ENCODE results near the gene FAM43A.

- PRO-cap, 5 experiments: no peak in any of the 5 experiments
- RAMPAGE, long total RNA, 2 experiments: no peak in any of the 2 experiments
- RRBS: no CpG with 5 or more reads among the region's 1 CpG
Observed at GRCh38 chr3:194477565-194477873, 9.3 kb downstream of the ATP13A3 start.

DNA sequence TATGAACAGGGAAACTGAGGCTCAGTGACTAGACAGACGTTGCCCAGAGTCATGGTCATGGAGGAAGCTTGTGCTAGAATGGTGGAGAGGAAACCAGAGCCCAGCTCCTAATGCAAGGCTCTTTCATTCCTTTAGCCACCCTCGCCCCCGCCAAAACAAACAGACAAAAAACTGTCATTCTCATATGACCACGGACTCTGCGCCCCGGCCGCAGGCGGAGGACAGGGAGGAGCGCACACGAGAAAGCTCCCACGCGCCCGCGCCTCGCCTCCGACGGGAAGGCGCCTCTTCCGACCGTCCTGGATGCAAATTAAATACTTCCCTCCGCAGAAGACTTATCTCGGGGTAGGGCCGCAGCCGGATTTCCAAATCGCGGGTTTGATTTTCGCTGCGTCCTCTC, 519 bp upstream of the ATP13A3 start:
- PRO-cap, 5 experiments: peak in 4 of 5 experiments; most common plus-strand start position 213 of the sequence (in 4); most common minus-strand start position 157 of the sequence (in 3)
- RAMPAGE, long total RNA, 2 experiments: no peak in any of the 2 experiments
- RRBS: 3% methylated on average over 5 of the region's 28 CpGs

GRCh38 chr3:194556356-194557221, 69.8 kb upstream of the ATP13A3 start:
- PRO-cap, 5 experiments: peak in 3 of 5 experiments; most common plus-strand start chr3:194556761 (in 3)
- RAMPAGE, long total RNA, 2 experiments: no peak in any of the 2 experiments
- RRBS: no CpG with 5 or more reads among the region's 13 CpGs

DNA sequence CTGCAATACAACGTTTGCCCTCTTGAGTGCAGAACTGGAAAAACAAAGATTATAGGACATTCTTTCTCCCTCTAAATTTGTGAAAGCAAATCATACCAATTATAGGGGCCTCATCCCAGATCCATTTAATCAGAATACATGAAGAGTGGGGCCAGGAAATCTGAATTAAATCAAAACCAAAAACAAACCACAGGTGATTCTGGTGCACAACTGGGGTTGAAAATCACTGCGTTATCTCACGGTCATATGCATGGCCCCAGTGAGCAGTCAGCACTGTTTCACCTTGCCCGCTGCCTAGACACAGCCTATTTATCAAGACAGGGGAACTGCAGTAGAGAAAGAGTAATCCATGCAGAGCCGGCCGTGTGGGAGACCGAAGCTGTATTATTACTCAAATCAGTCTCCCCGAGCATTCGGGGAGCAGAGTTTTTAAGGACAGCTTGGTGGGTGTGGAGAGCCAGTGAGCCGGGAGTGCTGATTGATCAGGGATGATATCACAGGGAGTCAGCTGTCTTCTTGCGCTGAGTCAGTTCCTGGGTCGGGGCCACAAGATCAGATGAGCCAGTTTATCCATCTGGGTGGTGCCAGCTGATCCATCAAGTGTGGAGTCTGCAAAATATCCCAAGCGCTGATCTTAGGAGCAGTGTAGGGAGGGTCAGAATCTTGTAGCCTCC, 58.2 kb downstream of the TMEM44 start:
- PRO-cap, 5 experiments: no peak in any of the 5 experiments
- RAMPAGE, long total RNA, 2 experiments: no peak in any of the 2 experiments
- RRBS: no CpG with 5 or more reads among the region's 13 CpGs

DNA sequence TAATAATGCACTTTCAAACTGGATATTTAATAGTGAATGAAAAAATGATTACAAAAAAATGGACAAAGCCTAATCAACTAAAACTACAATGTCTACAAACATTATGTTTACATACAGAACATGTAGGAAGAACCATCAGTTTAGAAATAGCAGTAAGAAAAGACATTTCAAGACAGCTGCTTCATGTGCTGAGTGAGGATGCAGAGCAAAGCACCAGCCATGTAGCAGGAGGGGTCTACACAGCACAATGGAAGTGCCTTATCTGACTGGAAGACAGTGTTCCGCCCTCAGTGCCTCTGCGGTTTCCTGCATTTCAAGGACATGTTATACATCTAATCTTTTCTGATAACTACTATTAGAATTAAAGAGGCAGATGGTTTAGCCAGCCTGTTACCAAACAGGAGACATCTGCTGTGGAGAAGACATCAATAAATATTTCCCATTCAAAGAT, 10.7 kb downstream of the LSG1 start:
- PRO-cap, 5 experiments: no peak in any of the 5 experiments
- RAMPAGE, long total RNA, 2 experiments: no peak in any of the 2 experiments
- RRBS: no CpG with 5 or more reads among the region's 2 CpGs

- PRO-cap, 5 experiments: peak in 5 of 5 experiments; most common plus-strand start chr3:194685883 (in 5); most common minus-strand start chr3:194685825 (in 1)
- RAMPAGE, long total RNA, 2 experiments: start-site peak on the plus strand in 1 of 2 experiments, at chr3:194685880-194685884 at its widest, 59 reads per replicate
- RRBS: 2% methylated on average over 52 of the region's 77 CpGs
Observed at GRCh38 chr3:194685603-194686522, at the start of gene FAM43A. TSS of gene FAM43A (plus strand) at chr3:194685883.

- PRO-cap, 5 experiments: peak in 2 of 5 experiments; most common minus-strand start chr3:194688421 (in 2)
- RAMPAGE, long total RNA, 2 experiments: no peak in any of the 2 experiments
- RRBS: no CpG with 5 or more reads among the region's 2 CpGs
Observed at GRCh38 chr3:194688342-194688500, 2.5 kb downstream of the FAM43A start.

GRCh38 chr3:195095043-195095478, 175.9 kb downstream of the XXYLT1 start:
- PRO-cap, 5 experiments: no peak in any of the 5 experiments
- RAMPAGE, long total RNA, 2 experiments: no peak in any of the 2 experiments
- RRBS: no CpG with 5 or more reads among the region's 12 CpGs

DNA sequence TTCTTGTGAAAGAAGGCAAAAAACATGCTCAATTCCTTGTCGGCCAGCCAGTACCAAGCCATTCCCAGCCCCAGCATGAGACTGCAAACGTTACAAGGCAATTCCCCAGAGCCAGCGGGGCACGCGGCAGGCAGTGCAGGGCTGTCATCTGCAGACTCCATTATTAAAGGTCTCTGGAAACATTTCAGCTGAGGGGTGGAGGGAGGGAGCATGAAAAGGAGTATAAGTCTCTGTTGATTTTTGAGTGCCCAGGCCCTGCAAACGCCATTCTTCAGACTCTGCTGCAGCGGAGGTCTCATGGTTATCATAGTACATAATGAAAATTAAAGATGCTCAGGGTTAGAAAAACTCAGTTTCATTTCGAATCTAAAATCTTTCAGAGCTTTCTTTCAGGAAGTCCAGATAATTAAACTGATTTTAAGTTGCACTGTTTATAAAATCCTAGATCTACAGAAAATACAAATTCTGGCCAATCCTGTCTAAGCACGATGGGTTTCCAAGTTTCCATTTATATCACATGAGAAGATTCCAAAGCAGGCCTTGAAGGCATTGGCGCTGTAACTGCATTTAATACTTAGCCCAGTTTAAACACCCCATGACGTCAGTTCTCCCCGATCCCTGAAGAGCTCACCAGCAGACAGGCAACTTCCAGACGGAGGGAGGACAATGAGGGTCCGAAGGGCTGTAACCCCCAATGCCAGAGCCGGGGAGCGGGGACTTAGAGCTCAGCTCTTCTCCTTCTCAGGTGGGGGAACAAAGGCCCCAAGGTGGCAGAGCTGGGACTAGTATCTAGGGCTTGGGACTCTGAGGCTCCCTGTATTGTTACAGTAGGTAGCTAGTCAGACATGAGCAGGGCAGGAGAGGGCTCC, 117.5 kb downstream of the XXYLT1 start:
- PRO-cap, 5 experiments: no peak in any of the 5 experiments
- RAMPAGE, long total RNA, 2 experiments: no peak in any of the 2 experiments
- RRBS: no CpG with 5 or more reads among the region's 16 CpGs

DNA sequence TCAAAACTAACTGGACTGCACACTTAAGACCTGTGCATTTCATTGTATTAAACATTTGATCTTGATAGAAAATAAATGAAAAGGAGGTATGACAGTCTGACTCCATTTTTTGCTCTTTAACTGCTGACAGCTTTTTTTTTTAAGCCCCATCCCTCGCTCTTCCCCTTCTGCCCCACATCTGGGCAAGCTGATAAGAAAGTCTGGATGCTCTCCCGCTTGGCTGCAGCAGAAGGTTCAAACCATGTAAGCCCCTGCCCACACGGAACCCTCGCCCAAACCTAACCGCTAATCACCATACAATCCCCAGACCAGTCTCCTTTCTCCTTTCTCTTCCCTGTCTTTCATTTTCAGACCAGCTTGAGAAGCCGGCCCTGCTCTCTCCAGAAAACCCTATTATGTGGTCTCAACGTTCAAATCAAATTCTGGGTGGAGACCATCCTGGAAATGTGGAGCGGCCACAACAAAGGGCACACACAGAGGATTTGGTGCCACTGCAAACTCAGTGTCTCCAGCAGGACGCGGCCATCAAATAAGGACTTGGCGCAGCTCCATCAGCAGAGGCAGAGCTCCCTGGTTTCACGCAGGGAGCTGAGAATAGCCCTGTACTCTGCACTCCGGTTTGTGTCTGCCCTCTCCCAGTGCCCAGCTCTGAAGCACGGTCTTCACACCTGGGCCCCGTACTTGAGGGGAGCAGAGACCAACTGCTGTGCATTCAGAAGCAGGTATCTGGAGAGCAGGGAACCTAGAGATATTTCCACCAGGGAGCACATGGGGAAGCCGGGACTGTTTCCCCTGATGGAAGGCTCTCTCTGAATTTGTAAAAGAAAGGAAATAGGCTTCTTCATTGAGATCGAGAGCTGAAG, 92.7 kb downstream of the XXYLT1 start:
- PRO-cap, 5 experiments: no peak in any of the 5 experiments
- RAMPAGE, long total RNA, 2 experiments: no peak in any of the 2 experiments
- RRBS: no CpG with 5 or more reads among the region's 17 CpGs

- PRO-cap, 5 experiments: no peak in any of the 5 experiments
- RAMPAGE, long total RNA, 2 experiments: no peak in any of the 2 experiments
- RRBS: no CpG with 5 or more reads among the region's 5 CpGs
Observed at GRCh38 chr3:195204733-195205150, 66.2 kb downstream of the XXYLT1 start.

GRCh38 chr3:195270138-195271007, 586 bp downstream of the XXYLT1 start:
- PRO-cap, 5 experiments: no peak in any of the 5 experiments
- RAMPAGE, long total RNA, 2 experiments: no peak in any of the 2 experiments
- RRBS: 2% methylated on average over 32 of the region's 77 CpGs

- PRO-cap, 5 experiments: no peak in any of the 5 experiments
- RAMPAGE, long total RNA, 2 experiments: no peak in any of the 2 experiments
- RRBS: no CpG with 5 or more reads among the region's 12 CpGs
Observed at GRCh38 chr3:195329435-195330589, 58.9 kb upstream of the XXYLT1 start.

GRCh38 chr3:195555205-195555601, 12.1 kb upstream of the PPP1R2 start:
- PRO-cap, 5 experiments: no peak in any of the 5 experiments
- RAMPAGE, long total RNA, 2 experiments: no peak in any of the 2 experiments
- RRBS: no CpG with 5 or more reads among the region's 6 CpGs

GRCh38 chr3:195558586-195559021, 15.5 kb upstream of the PPP1R2 start:
- PRO-cap, 5 experiments: no peak in any of the 5 experiments
- RAMPAGE, long total RNA, 2 experiments: no peak in any of the 2 experiments
- RRBS: no CpG with 5 or more reads among the region's 3 CpGs

DNA sequence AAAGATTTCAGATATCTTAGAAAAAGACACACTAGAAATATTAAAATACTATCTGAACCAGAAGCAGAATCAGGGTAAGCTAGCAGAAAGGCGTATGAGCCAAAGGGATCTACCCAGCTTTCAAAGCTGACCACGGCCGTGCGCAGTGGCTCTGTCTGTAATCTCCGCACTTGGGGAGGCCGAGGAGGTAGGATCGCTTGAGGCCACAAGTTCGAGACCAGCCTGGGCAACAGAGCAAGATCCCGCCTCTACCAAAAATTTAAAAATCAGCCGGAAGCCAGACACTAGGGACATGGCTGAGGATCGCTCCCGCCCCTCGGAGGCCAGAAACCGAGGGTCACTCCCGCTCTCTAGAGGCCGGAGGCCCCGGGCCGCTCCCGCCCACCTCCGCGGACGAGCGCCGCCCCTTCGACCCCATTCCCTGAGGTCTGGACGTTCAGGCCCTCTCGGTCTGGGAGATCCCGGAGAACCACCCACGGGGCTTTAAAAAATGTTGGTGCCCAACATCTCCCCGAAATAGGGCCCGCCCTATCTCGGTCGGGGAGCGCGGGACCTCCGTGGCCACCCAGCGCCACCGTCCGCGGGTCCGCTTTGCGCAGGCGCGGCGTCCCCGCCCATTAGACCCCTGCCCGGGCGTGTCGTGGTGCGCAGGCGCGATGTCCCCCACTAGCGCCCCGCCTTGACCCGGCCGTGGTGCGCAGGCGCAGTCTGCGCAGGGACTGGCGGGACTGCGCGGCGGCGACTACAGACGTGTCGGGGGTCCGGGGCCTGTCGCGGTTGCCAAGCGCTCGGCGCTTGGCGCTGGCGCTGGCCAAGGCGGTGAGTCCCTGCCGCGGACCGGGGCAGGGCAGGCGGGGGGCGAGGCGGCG, 63.2 kb upstream of the MUC20 start:
- PRO-cap, 5 experiments: peak in 3 of 5 experiments; most common plus-strand start position 774 of the sequence (in 3); most common minus-strand start position 617 of the sequence (in 1)
- RAMPAGE, long total RNA, 2 experiments: start-site peak on the plus strand in 1 of 2 experiments, centred at position 749 of the sequence, 1,235 reads per replicate
- RRBS: no CpG with 5 or more reads among the region's 82 CpGs

GRCh38 chr3:195839538-195840062, 27.9 kb upstream of the MUC4 start:
- PRO-cap, 5 experiments: peak in 1 of 5 experiments; most common plus-strand start chr3:195839865 (in 1); most common minus-strand start chr3:195839618 (in 1)
- RAMPAGE, long total RNA, 2 experiments: no peak in any of the 2 experiments
- RRBS: 0% methylated on average over 1 of the region's 12 CpGs

- PRO-cap, 5 experiments: peak in 5 of 5 experiments; most common minus-strand start chr3:195892725 (in 4)
- RAMPAGE, long total RNA, 2 experiments: no peak in any of the 2 experiments
- RRBS: 21% methylated on average over 5 of the region's 26 CpGs
Observed at GRCh38 chr3:195892517-195893404, 15.6 kb downstream of the TNK2 start.

- PRO-cap, 5 experiments: no peak in any of the 5 experiments
- RAMPAGE, long total RNA, 2 experiments: no peak in any of the 2 experiments
- RRBS: no CpG with 5 or more reads among the region's 5 CpGs
Observed at GRCh38 chr3:196075451-196076192, 6.3 kb downstream of the TFRC start.

- PRO-cap, 5 experiments: no peak in any of the 5 experiments
- RAMPAGE, long total RNA, 2 experiments: no peak in any of the 2 experiments
- RRBS: 35% methylated on average over 4 of the region's 35 CpGs
Observed at GRCh38 chr3:196202206-196203034, 8.8 kb downstream of the ZDHHC19 start.

All from liver (tissue), 9 donors.